Measurements from ENCODE around the genes FFAR3, ETV2, UPK1A, U2AF1L4, HSPB6, CAPNS1, ZNF260 and ZNF573.

- RRBS, result no CpG with 5 or more reads among the region's 5 CpGs
Measured at GRCh38 chr19:35358297-35358538, at the start of gene FFAR3. Gene FFAR3 (plus strand): TSS chr19:35358460.

GRCh38 chr19:35447471-35447662 is 690 bp upstream of the FFAR2 start:
- RRBS, result no CpG with 5 or more reads among the region's 3 CpGs

DNA sequence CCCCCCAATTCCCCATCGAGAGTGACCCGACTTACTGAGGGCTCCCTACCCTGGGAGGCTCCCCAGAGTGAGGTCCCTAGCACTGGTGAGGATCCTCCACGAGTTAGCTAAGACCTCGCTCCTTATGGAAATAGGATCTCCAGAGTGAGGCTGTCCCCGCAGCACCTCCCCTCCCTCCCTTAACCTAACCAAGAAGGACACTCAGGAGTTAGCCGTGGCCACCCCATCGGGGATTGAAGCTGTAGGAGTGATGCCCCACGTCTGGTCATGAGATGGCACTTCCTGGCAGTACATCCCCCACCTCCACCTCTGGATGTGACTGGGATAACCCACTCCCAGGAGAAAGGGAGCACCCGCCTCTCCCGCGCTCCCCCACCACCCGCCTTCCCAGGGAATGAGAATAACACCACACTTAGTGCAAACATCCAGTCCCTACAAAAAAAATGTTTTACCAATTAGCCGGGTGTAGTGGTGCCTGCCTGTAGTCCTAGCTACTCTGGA is 496 bp downstream of the HAUS5 start:
- RRBS, result no CpG with 5 or more reads among the region's 13 CpGs

GRCh38 chr19:35641166-35642256 is at the start of gene ETV2:
Gene ETV2 (plus strand): TSS chr19:35641745.
- RRBS, result no CpG with 5 or more reads among the region's 35 CpGs

DNA sequence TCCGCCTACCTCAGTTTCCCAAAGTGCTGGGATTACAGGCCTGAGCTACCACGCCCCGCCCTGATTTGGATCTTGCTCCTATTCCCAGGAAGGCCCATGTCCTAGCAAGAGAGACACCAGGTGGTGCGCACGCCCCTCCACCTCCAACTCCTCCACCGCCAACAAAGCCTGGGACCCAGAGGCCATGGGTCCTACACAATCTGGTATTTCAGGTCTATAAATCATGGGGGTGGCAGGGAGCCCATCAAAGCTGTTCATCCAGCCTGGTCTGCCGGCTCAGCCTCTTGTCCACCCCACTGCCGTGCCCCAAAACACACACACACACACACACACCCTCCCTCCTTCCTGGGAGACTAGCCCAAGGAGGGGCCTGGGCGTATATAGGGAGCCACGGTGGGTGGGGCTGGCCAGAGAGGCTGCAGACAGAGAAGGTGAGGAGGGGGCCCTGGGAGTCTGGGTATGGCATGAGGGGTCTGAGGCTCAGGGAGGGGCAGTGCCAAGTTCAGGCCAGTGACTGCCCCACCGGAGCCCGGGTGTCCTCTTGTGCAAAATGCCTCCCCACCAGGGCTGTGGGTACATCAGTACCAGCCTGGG is at the start of gene UPK1A:
TSS of gene UPK1A (plus strand) at position 410 of the 594 bp plus-strand sequence.
- RRBS, result no CpG with 5 or more reads among the region's 12 CpGs

GRCh38 chr19:35719811-35720513 is 2.2 kb downstream of the KMT2B start:
- RRBS, result 87% methylated on average over 4 of the region's 23 CpGs

- RRBS, result no CpG with 5 or more reads among the region's 14 CpGs
Measured at GRCh38 chr19:35739783-35740249, 2.4 kb downstream of the IGFLR1 start.

- RRBS, result 4% methylated on average over 5 of the region's 35 CpGs
Measured at GRCh38 chr19:35745182-35745748, at the start of gene U2AF1L4. Gene U2AF1L4 (minus strand): TSS chr19:35745418.

DNA sequence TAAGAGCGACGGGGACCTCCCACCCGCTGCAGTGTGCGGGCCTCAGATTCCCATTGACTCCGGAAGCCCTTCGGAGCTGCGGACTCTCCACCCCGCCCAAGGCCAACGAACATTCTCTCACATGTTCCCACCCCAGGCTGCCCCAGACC is 339 bp downstream of the HSPB6 start:
- RRBS, result no CpG with 5 or more reads among the region's 9 CpGs

DNA sequence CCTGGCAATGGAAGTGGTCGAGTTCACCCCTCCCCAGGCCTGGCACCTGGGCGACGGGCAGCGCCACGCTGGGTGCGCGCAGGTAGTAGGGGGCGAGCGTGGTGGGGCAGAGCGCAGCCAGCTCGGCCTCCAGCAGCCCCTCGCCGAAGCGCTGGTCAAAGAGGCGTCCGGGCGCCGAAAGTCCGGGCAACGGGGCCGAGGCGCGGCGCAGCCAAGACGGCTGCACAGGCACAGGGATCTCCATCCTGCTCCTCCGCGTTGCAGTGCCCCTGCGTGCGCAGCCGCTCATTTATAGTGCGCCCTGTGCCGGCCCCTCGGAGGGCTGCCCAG is at the start of gene HSPB6:
TSS of gene HSPB6 (minus strand) at position 265 of the 330 bp plus-strand sequence.
- RRBS, result 8% methylated on average over 2 of the region's 33 CpGs

GRCh38 chr19:35784274-35785526 is 9.3 kb downstream of the ARHGAP33 start:
- RRBS, result 46% methylated on average over 22 of the region's 66 CpGs

DNA sequence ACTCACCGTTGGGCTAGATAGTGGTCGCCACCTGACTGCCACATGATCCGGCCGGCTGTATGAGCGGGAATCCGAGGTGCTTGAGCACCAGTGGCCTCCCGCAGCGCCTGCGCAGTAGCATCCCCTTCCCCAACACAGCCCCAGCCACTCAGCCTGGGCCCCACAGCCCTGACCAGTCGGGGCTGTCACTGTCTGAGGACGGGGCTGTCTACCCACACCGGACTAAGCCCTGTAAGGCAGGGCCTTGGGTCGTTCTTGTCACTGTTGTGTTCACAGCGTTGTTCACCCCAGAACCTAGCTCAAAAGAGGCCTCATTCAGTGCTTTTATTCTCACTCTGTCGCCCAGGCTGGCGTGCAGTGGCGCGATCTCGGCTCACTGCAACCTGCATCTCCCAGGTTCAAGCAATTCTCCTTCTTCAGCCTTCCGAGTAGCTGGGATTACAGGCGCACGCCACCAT is 14.8 kb downstream of the PRODH2 start:
- RRBS, result no CpG with 5 or more reads among the region's 22 CpGs

- RRBS, result 19% methylated on average over 6 of the region's 40 CpGs
Measured at GRCh38 chr19:35861016-35861636, 4.4 kb downstream of the KIRREL2 start.

GRCh38 chr19:36139178-36140317 is at the start of gene CAPNS1:
Gene CAPNS1 (plus strand): TSS chr19:36140066.
- RRBS, result 5% methylated on average over 20 of the region's 83 CpGs

DNA sequence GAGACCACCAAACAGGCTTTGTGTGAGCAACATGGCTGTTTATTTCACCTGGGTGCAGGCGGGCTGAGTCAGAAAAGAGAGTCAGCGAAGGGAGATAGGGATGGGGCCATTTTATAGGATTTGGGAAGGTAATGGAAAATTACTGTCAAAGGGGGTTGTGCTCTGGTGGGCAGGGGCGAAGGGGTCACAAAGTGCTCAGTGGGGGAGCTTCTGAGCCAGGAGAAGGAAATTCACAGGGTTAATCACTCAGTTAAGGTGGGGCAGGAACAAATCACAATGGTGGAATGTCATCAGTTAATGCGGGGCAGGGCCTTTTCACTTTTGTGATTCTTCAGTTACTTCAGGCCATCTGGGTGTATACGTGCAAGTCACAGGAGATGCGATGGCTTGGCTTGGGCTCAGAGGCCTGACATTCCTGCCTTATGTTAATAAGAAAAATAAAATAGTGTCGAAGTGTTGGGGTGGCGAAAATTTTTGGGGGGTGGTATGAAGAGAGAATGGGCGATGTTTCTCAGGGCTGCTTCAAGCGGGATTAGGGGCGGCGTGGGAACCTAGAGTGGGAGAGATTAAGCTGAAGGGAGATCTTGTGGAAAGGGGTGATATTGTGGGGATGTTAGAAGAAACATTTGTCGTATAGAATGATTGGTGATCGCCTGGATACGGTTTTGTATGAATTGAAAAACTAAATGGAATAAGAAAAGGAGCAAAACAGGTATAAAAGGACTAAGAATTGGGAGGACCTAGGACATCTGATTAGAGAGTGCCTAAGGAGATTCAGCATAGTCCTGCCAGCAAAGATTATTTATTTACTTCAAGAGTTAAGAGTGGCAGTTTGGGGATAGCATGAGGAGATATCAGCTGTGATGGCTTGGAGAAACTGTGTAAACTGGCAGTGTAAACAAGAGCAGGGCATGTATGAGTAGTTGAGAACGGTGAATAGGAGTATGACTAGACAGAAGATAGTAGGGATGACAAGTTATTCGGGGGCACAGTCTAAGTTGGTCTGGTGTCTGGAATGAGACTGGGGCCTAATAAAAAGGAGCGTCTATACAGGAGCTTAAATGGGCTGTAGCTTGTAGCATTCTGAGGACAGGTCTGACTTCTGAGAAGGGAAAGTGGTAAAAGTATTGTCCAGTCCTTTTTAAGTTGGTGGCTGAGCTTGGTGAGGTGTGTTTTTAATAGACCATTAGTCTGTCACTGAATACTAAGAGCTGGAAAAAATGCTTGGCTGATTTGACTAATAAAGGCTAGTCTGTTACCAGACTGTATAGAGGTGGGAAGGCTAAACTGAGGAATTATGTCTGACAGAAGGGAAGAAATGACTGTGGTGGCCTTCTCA is 3.7 kb upstream of the COX7A1 start:
- RRBS, result no CpG with 5 or more reads among the region's 18 CpGs

DNA sequence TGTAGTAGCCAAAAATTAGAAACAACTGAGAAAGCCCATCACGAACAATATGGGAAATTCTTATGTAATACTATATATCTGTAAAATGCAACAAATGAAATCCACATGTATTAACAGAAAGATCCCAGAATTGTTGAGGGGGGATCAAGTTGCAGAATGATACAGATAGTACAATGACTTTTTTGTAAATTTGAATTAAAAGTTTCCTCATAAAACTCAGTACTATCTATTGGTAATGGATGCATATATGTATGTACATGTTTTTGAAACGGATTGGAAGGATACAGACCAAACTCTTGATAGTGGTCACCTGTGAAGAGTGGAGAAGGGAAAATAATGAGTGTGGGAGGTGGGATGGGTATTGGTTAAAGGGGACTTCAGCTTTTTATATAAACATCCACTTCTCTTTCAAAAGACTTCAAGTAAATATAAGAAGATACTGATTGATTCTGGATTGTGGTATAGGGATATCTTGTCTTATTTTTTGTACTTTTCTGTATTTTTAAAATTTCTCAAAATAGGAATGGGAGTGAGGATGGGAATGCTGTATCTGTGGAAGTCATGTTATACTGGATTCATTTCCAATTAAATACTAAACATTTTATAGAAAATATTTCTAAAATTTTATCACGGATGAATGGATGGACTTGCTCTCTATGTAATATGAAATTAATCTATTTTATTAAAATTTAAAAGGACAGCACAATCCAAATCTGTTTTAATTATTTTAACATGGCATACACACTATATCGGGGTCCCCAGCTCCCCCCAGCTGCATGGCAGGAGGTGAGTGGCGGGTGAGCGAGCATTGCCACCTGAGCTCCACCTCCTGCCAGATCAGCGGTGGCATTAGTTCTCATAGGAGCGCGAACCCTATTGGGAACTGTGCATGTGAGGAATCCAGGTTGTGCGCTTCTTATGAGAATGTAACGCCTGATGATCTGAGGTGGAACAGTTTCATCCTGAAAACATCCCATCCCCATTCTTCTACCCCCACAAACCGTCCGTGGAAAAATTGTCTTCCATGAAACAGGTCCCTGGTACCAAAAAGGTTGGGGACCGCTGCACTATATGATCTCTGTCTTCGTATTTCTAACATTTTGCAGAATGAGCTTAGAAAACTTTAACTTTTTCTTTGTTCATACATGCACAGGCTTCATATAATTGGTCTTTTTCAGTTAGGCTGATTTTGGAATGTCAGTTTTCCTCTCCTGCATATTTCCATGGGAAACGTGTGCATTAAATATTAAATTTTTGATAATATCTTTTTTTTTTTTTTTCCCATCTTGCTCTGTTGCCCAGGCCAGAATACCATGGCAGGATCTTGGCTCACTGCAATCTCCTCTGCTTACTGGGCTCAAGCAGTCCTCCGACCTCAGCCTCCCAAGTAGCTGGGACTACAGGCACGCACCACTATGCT is 23.7 kb downstream of the ZNF146 start:
- RRBS, result no CpG with 5 or more reads among the region's 18 CpGs

DNA sequence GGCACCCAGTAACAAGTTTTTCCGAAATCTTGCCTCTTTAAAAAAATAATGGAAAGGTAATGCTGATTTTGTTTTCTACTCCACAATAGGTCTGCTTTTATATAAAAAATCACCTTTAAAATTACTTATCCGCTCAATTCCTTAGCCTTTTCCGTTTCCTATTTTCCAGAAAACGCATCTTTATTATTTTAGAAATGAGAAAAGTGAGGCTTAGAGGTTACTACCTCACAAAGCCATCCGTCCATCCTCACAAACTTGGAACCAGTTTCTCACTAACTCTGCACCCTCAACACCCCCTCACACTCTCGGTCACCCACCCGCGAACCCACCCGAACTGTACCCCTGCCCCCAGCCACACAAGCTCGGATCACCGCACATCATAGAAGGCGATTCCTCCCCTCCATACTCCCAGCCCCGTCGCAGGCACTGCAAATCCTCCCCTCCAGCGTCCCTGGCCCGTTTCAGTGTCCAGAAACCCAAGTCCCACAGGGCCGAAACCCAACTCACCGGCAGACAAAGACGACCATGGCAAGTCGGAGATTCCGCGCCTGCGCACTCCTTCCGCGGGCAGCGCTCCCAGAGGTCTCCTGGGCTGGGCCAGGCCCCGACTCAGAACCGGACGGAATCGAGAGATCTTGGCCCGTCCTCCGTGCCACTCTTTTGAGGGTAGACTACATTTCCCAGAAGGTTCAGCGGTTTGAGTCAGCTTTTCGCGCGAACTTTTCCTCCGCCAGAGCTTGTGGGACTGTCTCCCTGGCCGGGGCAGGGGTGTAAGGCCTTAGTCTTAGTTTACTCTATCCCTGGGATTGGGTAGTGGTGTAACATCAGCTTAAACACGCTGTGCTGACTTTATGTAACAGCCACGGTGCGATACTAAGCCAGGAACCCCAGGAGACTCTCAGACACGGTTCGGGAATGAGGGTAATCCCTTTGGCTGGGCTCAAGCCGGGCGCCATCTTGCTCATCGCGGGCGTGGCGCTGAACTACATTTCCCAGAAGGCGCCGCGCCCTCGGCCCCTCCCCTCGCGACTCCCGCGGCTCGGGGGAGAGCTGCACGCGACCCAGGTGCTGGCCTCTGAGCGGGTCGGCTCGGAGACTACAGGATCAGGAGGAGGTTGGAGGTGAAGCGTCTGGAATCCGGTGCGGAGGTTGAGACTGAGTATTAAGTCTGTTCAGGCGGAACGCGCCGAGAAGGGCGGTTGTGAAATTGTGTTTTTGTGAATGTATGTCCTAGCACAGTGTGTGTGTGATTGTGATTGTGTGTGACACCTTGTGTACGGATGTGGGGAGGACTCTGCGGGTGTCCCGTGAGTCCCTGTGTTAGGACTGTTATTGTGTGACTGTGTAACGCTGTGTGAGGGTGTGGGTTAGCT is at the start of gene ZNF260:
TSS of gene ZNF260 (minus strand) at position 560 of the 1,373 bp plus-strand sequence.
- RRBS, result no CpG with 5 or more reads among the region's 75 CpGs

DNA sequence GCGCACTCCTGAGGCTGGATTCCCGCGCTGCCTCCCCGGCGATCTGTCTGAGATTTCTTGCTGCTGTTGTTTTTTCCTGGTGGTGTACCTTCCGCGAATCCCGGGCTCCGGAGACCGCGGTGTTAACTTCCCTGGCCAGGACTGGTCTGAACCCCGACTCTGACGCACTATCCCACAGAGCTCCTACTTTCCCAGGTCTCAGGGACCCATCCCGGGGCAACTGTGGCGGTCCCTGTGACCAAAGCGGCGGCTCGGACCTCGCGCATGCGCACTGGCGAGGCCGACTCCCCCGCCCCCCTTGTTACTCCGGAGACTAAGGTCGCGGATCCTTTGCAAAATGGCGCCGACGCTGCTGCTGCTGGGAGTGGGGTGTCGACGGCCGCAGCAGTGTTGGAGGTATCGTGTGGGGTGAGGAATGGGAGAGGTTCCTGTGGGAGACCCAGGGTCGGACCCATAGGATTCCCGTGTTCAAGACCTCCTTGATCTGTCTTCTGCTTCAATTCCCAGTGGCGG is 30.3 kb upstream of the ZNF875 start:
- RRBS, result 25% methylated on average over 10 of the region's 37 CpGs

GRCh38 chr19:37641124-37641729 is 14.0 kb downstream of the ZFP30 start:
- RRBS, result no CpG with 5 or more reads among the region's 7 CpGs

- RRBS, result no CpG with 5 or more reads among the region's 53 CpGs
Measured at GRCh38 chr19:37778893-37780169, at the start of gene ZNF573. Gene ZNF573 (minus strand): TSS chr19:37779586.

All from epithelial cell of esophagus (primary cell).